Measurements from ENCODE around the genes SNX6, BAZ1A and FAM177A1.

- PRO-cap = no peak
CAGE:
- cytosol, long polyA plus RNA = no peak
- long polyA plus RNA = no peak
- nucleus, long polyA plus RNA = no peak
Observed at GRCh38 chr14:34018056-34018499, 67.2 kb upstream of the EGLN3 start.

DNA sequence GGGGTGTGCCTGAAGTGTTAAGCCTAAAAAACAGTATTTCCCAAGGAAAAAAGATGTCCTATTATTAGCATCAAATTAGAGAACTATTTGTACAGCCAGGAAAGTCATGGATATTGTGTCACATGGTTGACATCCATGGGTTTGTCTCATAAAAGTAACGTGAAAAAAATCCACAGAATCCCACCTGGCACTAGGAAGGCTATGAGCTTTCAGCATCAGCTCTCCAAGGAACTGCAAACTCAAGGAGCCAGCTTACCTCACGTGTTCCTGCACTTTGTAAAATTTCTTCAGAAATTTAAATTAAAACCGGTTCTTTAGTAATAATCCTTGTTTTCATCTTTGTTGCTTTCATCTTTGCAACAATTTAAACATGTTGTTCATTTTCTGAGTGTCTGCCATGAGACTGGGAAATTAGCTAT lies 69.2 kb upstream of the EGLN3 start:
- PRO-cap = no peak
CAGE:
- cytosol, long polyA plus RNA = no peak
- long polyA plus RNA = no peak
- nucleus, long polyA plus RNA = no peak

- PRO-cap = no peak
CAGE:
- cytosol, long polyA plus RNA = no peak
- long polyA plus RNA = no peak
- nucleus, long polyA plus RNA = no peak
Observed at GRCh38 chr14:34130918-34131546, 180.2 kb upstream of the EGLN3 start.

DNA sequence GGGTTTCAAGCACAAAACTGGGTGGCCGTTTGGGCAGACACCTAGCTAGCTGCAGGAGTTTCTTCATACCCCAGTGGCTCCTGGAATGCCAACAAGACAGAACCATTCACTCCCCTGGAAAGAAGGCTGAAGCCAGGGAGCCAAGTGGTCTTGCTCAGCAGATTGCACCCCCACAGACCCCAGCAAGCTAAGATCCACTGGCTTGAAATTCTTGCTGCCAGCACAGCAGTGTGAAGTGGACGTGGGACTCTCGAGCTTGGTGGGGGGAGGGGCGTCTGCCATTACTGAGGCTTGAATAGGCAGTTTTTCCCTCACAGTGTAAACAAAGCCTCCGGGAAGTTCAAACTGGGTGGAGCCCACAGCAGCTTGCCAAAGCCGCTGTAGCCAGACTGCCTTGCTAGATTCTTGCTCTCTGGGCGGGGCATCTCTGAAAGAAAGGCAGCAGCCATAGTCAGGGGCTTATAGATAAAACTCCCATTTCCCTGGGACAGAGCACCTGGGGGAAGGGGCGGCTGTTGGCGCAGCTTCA lies 188.9 kb upstream of the EGLN3 start:
- PRO-cap = no peak
CAGE:
- cytosol, long polyA plus RNA = no peak
- long polyA plus RNA = no peak
- nucleus, long polyA plus RNA = no peak

GRCh38 chr14:34235622-34236257 lies 226.3 kb downstream of the SPTSSA start:
- PRO-cap = no peak
CAGE:
- cytosol, long polyA plus RNA = no peak
- long polyA plus RNA = no peak
- nucleus, long polyA plus RNA = no peak

GRCh38 chr14:34332203-34332598 lies 129.8 kb downstream of the SPTSSA start:
- PRO-cap = no peak
CAGE:
- cytosol, long polyA plus RNA = no peak
- long polyA plus RNA = no peak
- nucleus, long polyA plus RNA = no peak

- PRO-cap = no peak
CAGE:
- cytosol, long polyA plus RNA = no peak
- long polyA plus RNA = no peak
- nucleus, long polyA plus RNA = no peak
Observed at GRCh38 chr14:34333013-34333209, 129.1 kb downstream of the SPTSSA start.

GRCh38 chr14:34364266-34364532 lies 97.8 kb downstream of the SPTSSA start:
- PRO-cap = no peak
CAGE:
- cytosol, long polyA plus RNA = no peak
- long polyA plus RNA = no peak
- nucleus, long polyA plus RNA = no peak

GRCh38 chr14:34496491-34497353 lies 34.7 kb upstream of the SPTSSA start:
- PRO-cap = no peak
CAGE:
- cytosol, long polyA plus RNA = no peak
- long polyA plus RNA = no peak
- nucleus, long polyA plus RNA = no peak

DNA sequence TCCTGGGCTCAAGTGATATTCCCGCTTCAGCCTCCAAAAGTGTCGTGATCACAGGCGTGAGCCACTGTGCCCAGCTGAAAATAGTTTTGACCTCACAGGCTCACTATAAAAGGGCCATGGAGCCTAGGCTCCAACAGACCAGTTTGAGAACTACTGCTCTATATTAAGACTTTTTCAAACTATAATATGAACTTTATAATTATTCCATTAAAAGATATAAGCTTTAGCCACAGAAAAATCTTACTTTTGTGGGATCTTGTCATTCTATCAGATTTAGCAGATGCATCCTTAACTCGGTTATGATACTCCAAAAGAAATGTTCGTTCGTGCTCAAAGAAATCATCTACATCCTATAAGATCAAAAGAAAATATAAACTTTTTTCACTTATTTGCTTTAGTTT lies 37.1 kb downstream of the SNX6 start:
- PRO-cap = no peak
CAGE:
- cytosol, long polyA plus RNA = no peak
- long polyA plus RNA = no peak
- nucleus, long polyA plus RNA = no peak

GRCh38 chr14:34629321-34630333 lies at the start of gene SNX6:
SNX6 (minus strand) TSS chr14:34630148.
- PRO-cap = bidirectional peak, plus-strand start at chr14:34630224, minus-strand start at chr14:34630140
CAGE:
- cytosol, long polyA plus RNA = start-site peak on the minus strand at chr14:34630116-34630162, 2,002 and 3,079 reads in 2 replicates
- long polyA plus RNA = start-site peak on the minus strand at chr14:34630121-34630162, 3,636 and 3,202 reads in 2 replicates
- nucleus, long polyA plus RNA = start-site peak on the minus strand at chr14:34630066-34630162, 1,350 and 646 reads in 2 replicates

GRCh38 chr14:34665931-34666521 lies 36.1 kb upstream of the SNX6 start:
- PRO-cap = no peak
CAGE:
- cytosol, long polyA plus RNA = no peak
- long polyA plus RNA = no peak
- nucleus, long polyA plus RNA = no peak

DNA sequence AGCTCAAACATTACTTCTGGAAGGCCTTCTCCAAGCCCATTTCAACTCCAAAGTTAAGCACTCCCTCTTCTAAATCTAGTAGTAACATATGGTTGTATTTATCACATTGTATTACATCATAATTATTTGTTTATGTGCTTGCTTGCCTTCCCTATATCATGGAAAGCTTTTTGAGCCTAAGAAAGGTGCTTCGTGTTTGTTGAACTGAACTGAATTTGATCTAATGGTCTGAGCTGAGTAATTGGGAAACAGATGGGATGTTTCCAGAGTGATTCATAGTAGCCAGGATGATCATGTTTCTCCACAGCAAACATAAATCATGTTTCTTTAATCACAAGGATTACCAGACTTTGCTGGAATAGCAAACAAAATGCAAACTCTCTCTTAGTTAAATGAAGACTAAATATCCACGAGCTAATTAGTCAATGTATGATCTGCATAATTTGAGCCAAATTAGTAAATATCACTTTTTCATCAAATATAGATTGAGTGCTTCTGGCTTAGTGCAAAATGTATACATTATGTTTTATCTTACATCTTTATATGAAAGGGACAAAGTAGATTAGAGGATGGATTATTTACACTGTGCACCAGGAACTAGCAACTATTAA lies 14.2 kb downstream of the CFL2 start:
- PRO-cap = no peak
CAGE:
- cytosol, long polyA plus RNA = no peak
- long polyA plus RNA = no peak
- nucleus, long polyA plus RNA = no peak

GRCh38 chr14:34873148-34874258 lies 1.7 kb downstream of the BAZ1A start:
- PRO-cap = bidirectional peak, plus-strand start at chr14:34873831, minus-strand start at chr14:34873757
CAGE:
- cytosol, long polyA plus RNA = no peak
- long polyA plus RNA = no peak
- nucleus, long polyA plus RNA = no peak

- PRO-cap = bidirectional peak, plus-strand start at chr14:34875452, minus-strand start at chr14:34875339
CAGE:
- cytosol, long polyA plus RNA = no peak
- long polyA plus RNA = start-site peak on the minus strand at chr14:34875279-34875360, 53 and 34 reads in 2 replicates
- nucleus, long polyA plus RNA = no peak
Observed at GRCh38 chr14:34875207-34875714, at the start of gene BAZ1A. BAZ1A (minus strand) TSS chr14:34875360.

- PRO-cap = bidirectional peak, plus-strand start at chr14:35046272, minus-strand start at chr14:35046146; bidirectional peak, plus-strand start at chr14:35046547, minus-strand start at chr14:35046550
CAGE:
- cytosol, long polyA plus RNA = start-site peak on the plus strand at chr14:35046251-35046476, 3,458 and 4,958 reads in 2 replicates
- long polyA plus RNA = start-site peak on the plus strand at chr14:35046362-35046456, 1,128 and 649 reads in 2 replicates
- nucleus, long polyA plus RNA = start-site peak on the plus strand at chr14:35046259-35046472, 1,390 and 1,685 reads in 2 replicates
Observed at GRCh38 chr14:35045983-35046827, at the start of gene FAM177A1. FAM177A1 (plus strand) TSS chr14:35046272.

DNA sequence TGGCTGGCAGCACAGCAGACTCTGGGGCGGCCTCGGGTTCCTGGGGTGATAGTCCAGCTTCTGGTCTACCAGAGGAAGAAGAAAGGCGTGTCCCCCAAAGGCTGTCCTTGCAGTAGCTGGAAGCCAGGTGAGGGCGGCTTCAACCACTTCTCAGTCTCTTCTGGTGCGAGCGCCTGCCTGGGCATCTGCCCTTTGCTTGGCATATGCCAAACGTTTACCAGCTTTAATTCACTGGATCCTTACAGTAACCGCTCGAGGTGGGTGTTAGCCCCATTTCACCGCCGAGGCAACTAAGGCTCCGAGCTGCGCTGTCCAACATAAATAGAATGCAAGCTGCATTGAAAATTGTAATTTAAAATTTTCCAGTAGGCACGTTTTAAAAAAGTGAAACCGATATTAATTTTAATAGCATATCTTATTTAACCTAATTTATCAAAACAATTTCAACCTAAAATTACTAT lies 786 bp downstream of the FAM177A1 start:
- PRO-cap = no peak
CAGE:
- cytosol, long polyA plus RNA = no peak
- long polyA plus RNA = no peak
- nucleus, long polyA plus RNA = no peak

GRCh38 chr14:35050439-35051115 lies 4.5 kb downstream of the FAM177A1 start:
- PRO-cap = no peak
CAGE:
- cytosol, long polyA plus RNA = no peak
- long polyA plus RNA = no peak
- nucleus, long polyA plus RNA = no peak

DNA sequence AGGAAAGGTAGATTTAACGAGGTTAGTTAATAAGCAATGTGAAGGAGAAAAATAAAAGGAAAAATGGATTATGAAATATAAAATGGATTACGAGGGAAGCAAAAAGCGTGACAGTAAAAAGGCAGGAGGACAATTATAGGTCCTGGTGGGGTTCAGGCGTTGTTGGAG lies 444 bp downstream of the PPP2R3C start:
- PRO-cap = no peak
CAGE:
- cytosol, long polyA plus RNA = no peak
- long polyA plus RNA = no peak
- nucleus, long polyA plus RNA = no peak

DNA sequence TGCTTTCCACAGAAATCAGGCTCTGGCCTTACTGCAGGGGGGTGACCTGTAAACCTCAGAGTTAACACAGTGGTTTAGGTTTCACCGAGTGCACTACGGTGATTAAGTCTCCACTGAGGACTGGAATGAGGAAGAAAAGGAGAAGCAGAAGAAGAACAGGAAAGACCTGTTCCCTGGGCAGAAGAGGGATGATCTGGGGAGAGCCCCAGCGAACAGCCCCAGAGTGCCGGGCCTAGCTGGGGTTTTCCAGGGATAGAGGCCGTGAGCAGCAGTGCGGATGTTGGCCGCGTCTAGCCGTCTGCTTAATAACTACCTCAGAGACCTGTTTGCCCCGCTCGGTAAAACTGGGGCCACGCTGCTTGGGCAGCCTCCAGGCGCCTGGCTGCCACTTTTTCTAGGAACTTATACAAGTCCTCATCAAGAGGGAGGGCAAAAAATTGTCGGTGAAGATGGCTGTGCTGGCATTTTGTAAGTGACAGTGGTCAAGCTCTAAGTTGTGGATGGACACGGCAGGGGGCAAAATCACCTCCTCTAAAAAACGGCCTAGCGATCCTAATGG lies 40.1 kb downstream of the PSMA6 start:
- PRO-cap = no peak
CAGE:
- cytosol, long polyA plus RNA = no peak
- long polyA plus RNA = no peak
- nucleus, long polyA plus RNA = no peak

All from A549 (cell line).